Left colon (tissue), 1 donor: Measurements from ENCODE around the gene INHBA.

- PRO-cap = no peak
Observed at GRCh38 chr7:36943294-36944010, 219.2 kb upstream of the AOAH start.

GRCh38 chr7:37248134-37248996 is 200.3 kb downstream of the ELMO1 start:
- PRO-cap = no peak

DNA sequence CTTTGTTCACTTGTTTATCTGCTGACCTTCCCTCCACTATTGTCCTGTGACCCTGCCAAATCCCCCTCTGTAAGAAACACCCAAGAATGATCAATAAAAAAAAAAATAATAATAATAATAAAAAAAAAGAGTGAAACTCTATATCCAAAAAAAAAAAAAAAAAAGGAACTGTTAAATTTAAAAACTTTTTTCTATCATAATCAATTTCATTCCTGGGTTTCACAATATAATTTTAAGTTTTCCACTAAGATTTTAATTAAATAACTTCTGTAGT is 155.1 kb downstream of the ELMO1 start:
- PRO-cap = no peak

GRCh38 chr7:37311354-37312028 is 137.2 kb downstream of the ELMO1 start:
- PRO-cap = no peak

- PRO-cap = no peak
Observed at GRCh38 chr7:37408845-37409193, 39.8 kb downstream of the ELMO1 start.

DNA sequence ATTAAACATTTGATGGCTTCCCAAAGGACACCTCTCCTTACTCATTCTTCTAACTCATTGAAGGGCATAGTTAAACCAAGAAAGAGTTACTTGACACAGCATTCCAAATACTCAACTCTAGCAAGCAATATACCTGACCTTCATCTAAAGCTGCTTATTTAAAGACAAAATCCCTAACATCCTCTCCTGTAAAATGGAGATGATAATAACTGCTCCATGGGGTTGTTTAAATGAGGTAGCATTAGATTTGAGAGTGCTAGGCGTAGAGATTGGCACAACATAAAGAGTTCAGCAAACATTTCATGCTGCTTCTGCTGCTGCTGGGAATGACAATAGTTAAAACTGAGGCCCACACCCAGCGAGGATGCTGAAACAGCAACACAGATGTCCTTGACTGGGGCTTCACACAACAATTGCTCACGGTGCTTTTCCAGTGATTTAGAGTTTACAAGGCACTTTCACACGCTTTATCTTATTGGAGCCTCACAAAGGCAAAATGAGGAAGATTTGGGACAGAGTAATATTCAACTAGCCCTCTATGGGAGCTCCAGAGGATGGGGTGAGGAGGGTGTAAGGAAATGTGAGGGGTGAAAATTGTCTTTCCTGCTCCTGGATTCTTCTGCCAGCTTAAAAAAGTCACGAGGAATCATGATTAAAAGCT is 65.4 kb upstream of the ELMO1 start:
- PRO-cap = no peak

GRCh38 chr7:37617287-37618405 is 65.9 kb upstream of the GPR141 start:
- PRO-cap = no peak

DNA sequence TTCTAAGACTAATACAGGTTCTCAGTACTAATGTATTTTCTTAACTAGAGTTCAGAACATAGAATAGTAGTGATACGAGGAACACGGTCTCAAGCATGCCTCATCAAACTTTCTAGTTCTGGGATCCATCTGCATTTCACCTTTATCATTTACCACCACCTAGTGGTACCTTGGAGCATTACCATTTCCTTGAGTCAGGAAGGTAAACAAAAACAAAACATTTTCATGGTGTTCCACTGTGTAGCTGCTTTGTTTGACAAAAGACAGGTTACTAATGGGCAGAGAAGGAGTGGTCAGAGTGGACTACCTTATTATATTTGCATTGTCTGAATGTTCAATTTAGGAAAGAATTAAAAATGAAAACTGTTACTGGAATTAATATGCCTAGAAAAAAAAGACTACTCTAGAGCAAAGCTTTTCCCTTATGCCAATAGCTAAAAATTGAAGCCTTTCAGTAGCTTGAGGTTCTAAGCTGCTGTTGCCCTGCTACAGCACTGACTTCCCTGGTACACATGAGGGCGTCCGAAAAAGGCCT is 44.5 kb downstream of the STARD3NL start:
- PRO-cap = no peak

DNA sequence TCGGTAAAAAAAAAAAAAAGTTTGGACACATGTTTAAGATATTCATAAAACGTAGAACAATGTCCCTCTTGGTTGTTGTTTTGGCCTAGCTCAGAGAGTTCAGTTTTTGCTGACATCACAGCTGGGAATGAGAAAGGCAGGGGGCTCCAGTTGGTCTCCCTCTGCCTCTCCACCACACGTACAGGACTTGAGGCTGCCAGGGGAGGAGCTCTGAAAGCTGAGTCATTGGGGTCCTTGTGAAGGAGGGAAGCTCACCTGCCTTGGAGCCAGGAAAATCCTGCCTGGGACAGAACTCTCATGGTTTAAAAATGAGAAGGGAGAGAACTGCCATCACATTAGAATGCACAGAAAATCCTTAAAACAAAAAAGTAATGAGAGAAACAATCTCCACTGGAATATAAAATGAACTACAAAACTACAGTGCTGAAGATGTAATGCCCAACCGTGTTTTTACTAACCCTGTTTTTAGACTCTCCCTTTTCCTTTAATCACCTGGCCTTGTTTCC is 153.8 kb downstream of the STARD3NL start:
- PRO-cap = no peak

- PRO-cap = no peak
Observed at GRCh38 chr7:38359271-38359724, 181.3 kb downstream of the STARD3NL start.

DNA sequence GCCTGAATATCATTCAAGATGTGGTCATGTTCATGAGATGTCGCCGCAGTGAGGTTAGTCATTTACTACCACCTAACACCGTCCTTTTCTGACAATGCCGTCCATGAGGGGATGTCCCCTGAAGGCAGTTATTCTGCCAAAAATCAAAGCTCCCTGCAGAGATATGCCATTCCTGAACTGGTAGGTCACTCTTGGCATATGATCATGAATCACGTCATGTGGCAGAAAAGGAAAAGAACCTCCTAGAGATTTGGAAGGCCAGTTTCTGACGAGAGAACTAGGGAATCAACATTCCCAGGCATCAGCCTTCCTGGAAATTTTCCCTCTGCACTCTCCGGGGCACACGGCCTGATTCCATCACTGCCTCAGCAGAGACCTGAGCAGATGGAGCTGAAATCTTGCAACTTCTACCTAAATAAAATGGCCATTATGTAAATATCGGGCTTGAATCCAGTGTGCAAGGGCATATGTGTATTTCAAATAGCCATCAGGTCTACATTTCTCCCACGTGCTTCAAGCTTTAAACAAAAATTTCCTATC is 46.7 kb downstream of the AMPH start:
- PRO-cap = no peak

- PRO-cap = no peak
Observed at GRCh38 chr7:39622246-39622759, 1.1 kb upstream of the RALA start.

DNA sequence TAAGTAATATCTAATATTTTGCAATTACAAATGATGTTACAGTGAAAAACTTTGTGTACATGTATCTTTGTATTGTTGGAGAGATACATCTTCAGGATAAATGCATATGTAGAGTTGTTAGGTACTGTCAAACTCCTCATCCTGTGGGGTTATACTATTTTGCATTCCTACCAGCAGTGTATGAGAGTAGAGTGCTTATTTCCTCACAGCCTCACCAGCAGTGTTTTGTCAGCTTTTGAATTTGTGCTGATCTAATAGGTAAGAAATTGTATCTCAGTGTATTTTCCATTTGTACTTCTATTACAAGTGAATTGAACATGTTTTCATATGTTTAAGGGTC is 5.6 kb downstream of the RALA start:
- PRO-cap = no peak

GRCh38 chr7:39732617-39733828 is 109.7 kb downstream of the RALA start:
- PRO-cap = bidirectional peak, plus-strand start at chr7:39733573, minus-strand start at chr7:39733310

DNA sequence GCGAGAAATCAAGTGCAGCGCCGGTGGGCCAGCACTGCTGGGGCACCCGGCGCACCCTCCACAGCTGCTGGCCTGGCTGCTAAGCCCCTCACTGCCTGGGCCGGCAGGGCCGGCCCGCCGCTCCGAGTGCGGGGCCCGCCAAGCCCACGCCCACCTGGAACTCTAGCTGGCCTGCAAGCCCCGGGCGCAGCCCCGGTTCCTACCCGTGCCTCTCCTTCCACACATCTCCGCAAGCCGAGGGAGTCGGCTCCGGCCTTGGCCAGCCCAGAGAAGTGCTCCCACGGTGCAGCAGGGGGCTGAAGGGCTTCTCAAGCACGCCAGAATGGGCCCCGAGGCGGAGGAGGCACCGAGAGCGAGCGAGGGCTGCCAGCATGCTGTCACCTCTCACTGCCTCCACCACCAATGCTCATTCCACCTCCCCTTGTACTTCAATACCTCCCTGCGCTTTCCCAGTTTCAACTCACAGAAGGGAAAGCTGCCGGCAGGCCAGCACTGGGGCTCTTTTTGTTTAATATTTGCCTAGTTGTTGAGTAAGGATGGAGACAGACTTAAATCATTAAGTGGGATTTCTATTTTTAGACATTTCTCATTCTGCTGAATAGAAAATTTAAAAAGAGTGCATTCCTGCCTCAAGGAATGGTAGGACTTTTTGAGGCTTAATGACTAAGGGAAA is 130.9 kb downstream of the RALA start:
- PRO-cap = no peak

DNA sequence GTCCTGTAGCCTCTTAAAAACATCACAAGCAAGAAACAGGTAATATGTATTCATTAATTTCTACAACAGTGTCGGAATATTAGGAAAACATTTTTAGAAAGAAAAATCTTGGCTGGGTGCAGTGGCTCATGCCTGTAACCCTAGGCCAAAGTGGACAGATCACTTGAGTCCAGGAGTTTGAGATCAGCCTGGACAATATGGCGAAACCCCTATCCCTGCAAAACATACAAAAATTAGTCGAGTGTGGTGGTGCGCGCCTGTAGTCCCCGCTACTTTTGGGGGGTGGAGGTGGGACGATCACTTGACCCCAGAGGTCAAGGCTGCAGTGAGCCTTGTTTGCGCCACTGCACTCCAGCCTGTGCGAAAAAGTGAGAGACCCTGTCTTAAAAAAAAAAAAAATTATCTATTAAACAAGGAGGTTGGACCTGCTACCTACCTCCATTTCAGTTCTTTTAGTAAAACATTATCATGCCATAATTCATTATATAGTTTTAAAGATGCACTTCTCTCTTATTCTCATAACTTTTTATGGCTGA is 31.0 kb downstream of the CDK13 start:
- PRO-cap = no peak

GRCh38 chr7:40156863-40157497 is 22.2 kb downstream of the SUGCT start:
- PRO-cap = unidirectional peak, plus-strand start at chr7:40157300

- PRO-cap = no peak
Observed at GRCh38 chr7:41702910-41703383, at the start of gene INHBA. TSS of gene INHBA (minus strand) at chr7:41703090.

DNA sequence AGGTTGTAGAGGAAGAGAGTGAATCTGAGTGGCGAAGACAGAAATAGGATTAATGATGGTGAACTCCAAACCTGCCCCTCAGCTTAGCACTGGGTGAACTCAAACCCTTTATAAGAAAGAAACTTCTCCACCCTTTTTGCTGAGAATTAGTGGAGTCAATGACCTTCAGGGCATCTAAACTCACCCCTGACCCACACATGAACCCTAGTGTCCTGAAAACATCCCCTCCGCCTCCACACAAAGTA is 1.4 kb upstream of the INHBA start:
- PRO-cap = no peak

DNA sequence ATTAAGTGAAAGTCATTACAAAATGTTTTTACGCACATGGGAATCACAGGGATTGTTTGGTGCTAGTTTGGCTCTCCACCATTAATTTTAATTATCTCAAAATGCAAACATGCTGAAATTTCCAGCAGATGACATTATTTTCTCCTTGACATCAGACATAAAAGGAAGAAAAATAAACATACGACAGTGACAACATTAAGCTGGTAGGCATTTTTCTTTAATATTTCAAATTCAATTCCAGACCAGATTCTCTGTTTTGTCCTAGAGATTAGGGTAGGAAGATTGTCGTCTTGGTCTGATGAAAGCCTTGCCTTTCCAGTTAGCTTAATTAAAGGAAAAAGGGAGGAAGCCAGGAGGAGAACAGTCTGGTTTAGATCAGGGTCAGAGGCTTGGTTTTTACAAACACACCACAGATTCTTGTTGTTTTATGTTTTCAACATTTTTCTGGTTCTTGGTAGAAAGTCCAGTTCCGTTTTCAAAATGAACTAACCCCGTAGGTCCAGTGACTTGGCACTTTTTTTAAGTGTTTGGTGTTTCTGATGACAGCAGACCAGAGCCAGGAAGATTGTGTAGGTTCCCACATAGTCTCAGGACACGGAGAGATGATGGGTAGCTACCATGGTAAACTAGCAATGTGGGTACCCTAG is 167.0 kb upstream of the INHBA start:
- PRO-cap = no peak